Myometrial cell (primary cell): ENCODE measurements around the genes SLC13A1, ZNF800, ARF5 and PAX4.

DNA sequence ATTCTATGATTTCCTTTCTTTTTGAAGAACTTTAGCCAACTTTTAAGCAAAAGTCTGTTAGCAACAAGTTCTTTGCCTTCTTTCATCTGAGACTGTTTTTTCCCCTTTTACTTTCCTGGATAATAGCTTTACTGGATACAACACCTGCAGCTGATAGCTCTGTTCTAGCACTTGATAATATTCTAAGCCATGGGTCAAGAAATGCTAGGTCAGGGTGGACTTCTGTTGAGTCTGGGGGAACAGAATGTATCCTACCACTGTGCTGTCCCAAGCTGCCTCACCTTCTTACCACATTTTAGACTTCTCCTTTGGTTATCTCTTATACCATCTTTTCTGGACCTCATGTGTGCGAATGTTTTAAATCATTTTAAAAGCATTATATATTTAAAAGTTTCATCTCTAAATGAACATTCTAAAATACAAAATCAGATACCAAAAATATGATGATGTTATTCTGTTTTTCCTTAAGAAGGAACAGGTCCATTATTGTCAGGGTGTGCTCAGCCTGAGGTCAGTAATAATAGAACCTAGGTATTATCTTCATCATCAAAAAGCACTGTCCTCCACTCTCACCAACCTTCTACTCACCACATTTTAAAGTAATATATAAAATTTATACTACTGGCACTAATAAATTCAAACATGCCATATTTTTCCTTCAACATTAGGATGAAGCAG lies 57.5 kb downstream of the CADPS2 start:
- RAMPAGE, long total RNA = no peak

DNA sequence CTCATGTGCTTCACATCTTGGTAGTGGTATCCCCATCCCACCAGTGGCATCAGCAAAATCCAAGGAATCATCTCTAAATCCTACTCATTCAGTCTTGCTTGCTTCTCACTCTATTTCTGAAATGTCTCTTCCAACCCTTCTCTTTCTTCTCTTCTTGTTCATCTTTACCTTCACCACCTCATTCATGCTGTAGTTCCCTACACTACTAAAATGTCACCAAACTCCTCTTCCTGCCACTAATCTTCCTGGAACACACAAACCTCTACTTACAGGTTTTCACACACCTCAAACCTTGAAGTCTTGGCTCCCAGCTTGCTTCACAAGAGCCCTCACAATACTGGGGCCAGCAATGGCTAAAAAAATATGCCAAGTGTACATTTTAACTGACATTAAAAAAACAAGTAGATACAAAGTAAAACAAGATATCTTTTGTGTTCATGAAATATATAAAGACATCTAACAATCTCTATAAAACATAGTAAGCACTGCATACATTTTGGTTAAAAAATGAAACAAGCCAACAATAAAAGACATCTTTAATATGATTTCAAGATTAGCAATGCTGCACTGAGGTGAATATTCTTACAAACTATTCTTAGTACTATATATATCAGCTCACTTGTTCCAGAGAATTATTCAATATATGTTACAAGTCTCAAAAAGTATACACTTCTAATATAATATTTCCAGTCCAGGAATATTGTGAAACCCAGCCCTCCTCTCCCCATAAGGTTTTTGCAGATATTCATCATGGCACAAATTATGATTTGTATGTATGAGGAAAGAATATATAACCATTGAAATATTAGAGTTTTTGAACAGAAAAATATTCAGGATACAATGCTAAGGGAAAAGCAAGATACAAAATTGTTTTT lies 29.7 kb downstream of the CADPS2 start:
- RAMPAGE, long total RNA = no peak

GRCh38 chr7:123199628-123200221 lies at the start of gene SLC13A1:
TSS of gene SLC13A1 (minus strand) at chr7:123199969.
- RAMPAGE, long total RNA = no peak

GRCh38 chr7:123622453-123623167 lies 21.0 kb downstream of the ASB15 start:
- RAMPAGE, long total RNA = no peak

DNA sequence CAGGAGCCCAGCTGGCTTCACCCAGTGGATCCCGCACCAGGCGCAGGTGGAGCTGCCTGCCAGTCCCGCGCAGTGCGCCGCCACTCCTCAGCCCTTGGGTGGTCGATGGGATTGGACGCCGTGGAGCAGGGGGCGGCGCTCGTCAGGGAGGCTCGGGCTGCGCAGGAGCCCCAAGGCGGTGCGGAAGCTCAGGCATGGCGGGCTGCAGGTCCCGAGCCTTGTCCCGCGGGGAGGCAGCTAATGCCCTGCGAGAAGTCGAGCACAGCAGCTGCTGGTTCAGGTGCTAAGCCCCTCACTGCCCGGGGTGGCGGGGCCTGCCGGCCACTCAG lies 14.3 kb upstream of the WASL start:
- RAMPAGE, long total RNA = no peak

DNA sequence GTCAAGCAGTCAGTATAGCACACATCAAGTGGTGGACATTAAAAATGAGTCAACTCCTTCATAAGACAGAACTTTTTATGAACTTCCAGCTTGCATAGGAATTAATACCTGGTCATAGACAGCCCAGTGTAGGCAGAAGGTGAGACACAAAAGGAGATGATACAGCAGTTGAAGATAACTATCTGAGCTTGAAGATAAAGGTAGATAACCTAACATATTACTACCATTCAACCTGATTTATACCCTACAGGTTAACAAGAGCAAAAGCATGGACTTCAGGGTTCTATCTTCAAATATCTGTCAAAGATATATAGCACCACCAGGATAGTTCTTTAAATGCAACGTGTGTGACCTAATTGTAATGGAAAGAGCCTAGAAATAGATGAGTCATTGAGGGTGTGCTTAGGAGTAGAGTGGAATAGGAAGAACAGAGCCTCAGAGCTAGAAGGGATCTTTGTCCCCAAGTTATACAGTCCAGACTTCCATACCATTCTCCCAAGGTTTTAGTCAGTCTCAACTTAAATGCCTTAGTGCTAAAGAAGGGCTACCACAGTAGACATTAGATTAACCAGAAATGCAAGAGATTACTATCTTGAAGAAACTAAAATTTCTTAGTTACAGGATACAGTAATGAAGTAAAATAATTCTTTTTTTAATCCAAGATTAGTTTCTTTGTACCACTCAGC lies 9.2 kb downstream of the ZNF800 start:
- RAMPAGE, long total RNA = no peak

DNA sequence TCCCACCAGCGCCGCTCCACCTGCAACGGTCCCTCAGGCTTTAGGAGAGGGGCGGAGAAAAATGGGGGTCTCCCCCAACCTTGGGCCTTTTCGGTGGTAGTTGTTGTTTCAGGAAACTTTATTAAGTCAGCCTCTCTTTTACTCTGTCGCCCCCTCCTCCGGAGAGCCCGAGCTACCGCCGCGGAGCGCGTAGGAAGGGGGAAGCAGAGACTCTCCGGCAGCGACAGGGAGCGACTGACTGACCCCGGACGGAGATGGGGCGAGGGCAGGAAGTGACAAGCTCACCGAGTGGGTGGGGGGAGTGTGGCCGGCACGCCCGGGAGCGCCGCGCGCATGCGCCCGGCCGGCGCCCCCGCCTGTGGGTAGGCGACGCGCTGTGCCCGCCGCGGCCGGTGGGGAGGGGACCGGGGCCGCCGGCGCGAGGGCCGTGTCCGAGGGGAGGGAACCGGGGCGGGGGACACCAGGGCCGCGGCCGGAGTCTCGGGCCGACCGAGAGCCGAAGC lies at the start of gene ZNF800:
Gene ZNF800 (minus strand): TSS at position 240 of the 503 bp plus-strand sequence.
- RAMPAGE, long total RNA = no peak

GRCh38 chr7:127413713-127414571 lies 21.4 kb upstream of the ZNF800 start:
- RAMPAGE, long total RNA = no peak

- RAMPAGE, long total RNA = start-site peak on the plus strand at chr7:127588431-127588470, 166 and 289 reads in 2 replicates
Observed at GRCh38 chr7:127587944-127588590, at the start of gene ARF5. TSS of gene ARF5 (plus strand) at chr7:127588411.

GRCh38 chr7:127617921-127618541 lies at the start of gene PAX4:
TSS of gene PAX4 (minus strand) at chr7:127618142.
- RAMPAGE, long total RNA = no peak

- RAMPAGE, long total RNA = no peak
Observed at GRCh38 chr7:127666790-127667575, 15.0 kb downstream of the SND1 start.

DNA sequence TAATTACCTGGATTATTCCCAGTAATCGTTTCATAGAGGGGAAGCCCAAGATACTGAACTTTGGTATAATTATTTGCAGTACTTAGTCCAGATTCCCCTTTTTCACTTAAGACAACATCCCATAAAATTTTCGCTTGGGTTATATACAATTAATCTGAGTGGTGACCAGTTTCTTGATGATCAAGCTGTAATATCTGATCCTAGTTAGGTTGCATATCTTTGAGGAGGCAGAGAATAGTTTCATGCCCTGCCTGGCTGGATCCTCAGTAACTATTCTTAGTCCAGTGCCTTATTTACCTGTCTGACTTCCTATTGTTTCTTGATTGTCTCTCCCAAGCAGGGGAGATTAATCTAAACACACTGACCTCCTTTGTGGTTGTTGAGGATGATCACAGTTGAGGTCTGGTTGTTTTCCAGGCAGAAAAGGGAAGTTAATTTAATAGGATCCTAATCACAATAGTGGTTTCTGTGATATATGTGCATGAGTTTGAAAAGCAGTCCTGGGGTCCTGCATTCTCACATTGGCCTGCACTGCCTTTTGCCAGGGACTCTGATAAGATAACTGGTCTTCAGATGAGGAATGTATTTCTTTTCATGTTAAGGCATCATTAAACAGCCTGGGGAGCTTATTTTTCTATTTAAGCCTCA lies 130.0 kb downstream of the SND1 start:
- RAMPAGE, long total RNA = no peak

DNA sequence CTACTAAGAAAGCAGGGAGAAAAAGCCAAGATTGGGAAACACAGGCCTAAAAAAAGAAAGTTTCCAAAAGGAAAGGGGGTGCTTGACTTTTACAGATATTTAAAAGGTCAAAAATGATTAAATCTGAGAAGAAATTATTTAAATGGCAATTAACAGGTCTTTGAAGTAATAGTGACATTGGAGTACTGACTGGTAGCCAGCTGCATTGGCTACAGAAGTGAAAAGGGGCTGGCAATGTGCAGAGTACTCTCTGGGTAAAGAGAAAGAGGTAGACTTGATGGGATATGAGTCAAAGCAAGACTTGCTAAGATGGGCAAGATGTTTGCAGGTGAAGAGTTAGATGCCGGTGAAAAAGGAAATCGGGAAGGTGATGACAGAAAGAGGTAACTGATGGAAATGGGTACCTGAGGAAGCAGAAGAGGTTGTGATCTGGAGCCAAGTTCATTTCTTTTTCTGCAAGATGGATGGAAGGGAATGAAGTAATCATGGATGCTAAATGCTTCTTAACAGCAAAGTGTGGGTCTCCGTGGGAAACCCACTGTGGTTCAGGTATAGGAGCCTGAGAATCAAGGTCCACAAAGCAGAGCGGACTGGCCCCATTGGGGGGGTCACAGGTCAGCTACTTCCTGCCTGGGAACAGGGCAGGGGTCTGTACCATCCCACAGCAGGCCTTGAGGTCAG lies 33.7 kb upstream of the LRRC4 start:
- RAMPAGE, long total RNA = no peak

DNA sequence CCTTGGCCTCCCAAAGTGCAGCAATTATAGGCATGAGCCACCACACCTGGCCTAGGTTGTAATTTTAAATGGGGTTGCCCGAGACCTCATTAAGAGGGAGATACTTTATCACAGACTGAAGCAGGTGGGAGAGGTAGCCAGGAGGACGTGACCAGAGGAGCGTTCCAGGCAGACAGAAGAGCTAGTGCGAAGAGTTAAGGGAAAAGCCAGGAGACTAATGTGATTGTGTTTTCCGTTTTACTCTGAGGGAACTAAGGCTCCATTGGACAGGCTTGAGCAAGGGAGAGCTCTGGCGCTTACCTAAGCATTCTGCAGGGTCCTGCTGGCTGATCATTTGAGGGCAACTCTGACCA lies 60.2 kb upstream of the LRRC4 start:
- RAMPAGE, long total RNA = no peak

GRCh38 chr7:128103233-128104504 lies 72.4 kb upstream of the LRRC4 start:
- RAMPAGE, long total RNA = no peak

DNA sequence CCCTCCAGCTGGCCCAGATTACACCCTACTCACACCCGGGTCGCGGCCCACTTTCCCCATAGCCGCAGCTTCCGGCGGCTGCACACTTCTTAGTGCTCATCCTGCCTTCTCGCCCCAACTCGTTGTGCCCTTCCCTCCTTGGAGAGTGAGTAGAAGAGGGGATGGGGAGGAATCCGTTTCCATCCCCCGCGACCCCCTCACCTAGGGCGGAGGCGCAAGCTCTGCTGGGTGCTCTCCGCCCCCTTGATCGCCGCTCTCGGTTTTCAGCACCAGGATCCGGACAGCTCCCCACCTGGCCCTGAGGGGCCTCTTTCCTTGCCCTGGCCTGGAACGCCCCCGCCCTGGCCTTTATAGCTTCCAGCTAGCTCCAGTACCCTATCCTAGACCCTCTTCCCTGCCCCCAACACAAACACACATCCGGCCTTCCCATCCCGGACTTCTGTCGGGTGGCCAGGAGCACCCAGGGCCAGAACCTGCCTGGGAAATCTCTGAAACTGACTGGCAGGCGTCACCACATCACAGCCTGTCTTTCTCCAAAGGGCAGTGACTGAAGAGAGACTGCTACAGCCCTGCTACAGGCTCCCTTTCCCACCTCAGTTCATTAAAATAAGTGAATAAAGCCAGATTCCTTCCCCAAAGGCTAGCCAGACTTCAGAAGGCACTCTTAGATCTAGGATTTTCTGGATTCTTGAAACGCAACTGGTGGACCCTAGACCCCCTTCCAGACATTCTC lies 72.4 kb upstream of the LEP start:
- RAMPAGE, long total RNA = no peak

GRCh38 chr7:128477183-128477702 lies 695 bp downstream of the METTL2B start:
- RAMPAGE, long total RNA = no peak

- RAMPAGE, long total RNA = no peak
Observed at GRCh38 chr7:128523139-128523560, 46.6 kb downstream of the METTL2B start.

DNA sequence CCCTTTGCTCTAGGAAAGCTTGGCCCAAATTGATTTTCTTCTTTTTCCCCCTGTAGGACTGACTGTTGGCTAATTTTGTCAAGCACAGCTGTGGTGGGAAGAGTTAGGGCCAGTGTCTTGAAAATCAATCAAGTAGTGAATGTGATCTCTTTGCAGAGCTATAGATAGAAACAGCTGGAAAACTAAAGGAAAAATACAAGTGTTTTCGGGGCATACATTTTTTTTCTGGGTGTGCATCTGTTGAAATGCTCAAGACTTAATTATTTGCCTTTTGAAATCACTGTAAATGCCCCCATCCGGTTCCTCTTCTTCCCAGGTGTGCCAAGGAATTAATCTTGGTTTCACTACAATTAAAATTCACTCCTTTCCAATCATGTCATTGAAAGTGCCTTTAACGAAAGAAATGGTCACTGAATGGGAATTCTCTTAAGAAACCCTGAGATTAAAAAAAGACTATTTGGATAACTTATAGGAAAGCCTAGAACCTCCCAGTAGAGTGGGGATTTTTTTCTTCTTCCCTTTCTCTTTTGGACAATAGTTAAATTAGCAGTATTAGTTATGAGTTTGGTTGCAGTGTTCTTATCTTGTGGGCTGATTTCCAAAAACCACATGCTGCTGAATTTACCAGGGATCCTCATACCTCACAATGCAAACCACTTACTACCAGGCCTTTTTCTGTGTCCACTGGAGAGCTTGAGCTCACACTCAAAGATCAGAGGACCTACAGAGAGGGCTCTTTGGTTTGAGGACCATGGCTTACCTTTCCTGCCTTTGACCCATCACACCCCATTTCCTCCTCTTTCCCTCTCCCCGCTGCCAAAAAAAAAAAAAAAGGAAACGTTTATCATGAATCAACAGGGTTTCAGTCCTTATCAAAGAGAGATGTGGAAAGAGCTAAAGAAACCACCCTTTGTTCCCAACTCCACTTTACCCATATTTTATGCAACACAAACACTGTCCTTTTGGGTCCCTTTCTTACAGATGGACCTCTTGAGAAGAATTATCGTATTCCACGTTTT lies 5.5 kb downstream of the OPN1SW start:
- RAMPAGE, long total RNA = no peak

- RAMPAGE, long total RNA = no peak
Observed at GRCh38 chr7:128770778-128771763, 4.5 kb downstream of the OPN1SW start.